ENCODE measurements around the genes PPP1R3G and LY86.

- PRO-cap = bidirectional peak, plus-strand start at chr6:5085083, minus-strand start at chr6:5084851
Measured at GRCh38 chr6:5085016-5085629, at the start of gene PPP1R3G. PPP1R3G (plus strand) TSS chr6:5085341.

- PRO-cap = no peak
Measured at GRCh38 chr6:5645631-5645946, 361.1 kb downstream of the NRN1 start.

GRCh38 chr6:5663253-5663747 is 343.4 kb downstream of the NRN1 start:
- PRO-cap = no peak

- PRO-cap = no peak
Measured at GRCh38 chr6:5831311-5832192, 175.2 kb downstream of the NRN1 start.

DNA sequence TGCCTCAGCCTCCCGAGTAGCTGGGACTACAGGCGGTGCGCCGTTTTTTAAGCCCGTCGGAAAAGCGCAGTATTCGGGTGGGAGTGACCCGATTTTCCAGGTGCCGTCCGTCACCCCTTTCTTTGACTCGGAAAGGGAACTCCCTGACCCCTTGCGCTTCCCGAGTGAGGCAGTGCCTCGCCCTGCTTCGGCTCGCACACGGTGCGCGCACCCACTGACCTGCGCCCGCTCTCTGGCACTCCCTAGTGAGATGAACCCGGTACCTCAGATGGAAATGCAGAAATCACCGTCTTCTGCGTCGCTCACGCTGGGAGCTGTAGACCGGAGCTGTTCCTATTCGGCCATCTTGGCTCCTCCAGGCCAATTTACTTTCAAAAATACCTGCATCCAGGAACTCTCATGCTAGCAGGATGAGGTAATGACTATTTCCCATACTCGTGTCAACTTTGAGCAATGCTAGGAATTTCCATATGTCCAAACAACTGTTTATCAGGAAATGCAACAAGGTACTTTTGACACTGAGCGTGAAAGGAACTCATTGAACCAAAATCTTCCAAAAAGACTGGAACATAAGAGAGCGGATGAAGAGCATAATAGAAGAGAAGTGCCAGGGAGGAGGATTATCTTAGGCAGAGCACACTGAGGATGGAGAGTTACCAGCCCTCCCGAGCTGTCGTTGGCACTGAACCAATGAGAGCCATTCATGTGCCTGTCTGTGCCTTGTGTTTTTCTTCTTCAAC is 114.5 kb downstream of the NRN1 start:
- PRO-cap = unidirectional peak, minus-strand start at position 234 of the sequence

- PRO-cap = no peak
Measured at GRCh38 chr6:5997239-5998325, 9.1 kb downstream of the NRN1 start.

- PRO-cap = no peak
Measured at GRCh38 chr6:6501065-6501397, 87.5 kb upstream of the LY86 start.

DNA sequence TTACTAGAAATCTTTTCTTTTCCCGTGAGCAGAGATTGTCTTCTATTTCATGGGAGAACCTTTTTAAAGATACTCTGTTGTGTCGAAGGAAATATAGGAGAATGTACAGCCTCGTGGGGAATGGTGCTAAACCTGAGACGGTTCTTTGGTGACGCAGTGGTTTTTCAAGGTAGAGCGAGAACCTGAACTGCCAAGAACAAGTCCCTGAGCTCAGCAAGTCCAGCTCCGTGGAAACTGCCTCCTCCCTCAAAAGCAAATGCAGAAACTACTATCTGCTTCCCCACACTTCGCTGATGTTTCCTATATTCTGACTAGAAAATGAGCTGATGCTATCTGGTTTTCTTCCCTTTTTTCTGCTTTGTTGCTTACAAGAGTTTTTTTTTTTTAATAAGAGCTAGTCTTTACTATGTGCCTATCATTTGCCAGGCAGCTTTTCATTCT is 85.4 kb upstream of the LY86 start:
- PRO-cap = no peak

DNA sequence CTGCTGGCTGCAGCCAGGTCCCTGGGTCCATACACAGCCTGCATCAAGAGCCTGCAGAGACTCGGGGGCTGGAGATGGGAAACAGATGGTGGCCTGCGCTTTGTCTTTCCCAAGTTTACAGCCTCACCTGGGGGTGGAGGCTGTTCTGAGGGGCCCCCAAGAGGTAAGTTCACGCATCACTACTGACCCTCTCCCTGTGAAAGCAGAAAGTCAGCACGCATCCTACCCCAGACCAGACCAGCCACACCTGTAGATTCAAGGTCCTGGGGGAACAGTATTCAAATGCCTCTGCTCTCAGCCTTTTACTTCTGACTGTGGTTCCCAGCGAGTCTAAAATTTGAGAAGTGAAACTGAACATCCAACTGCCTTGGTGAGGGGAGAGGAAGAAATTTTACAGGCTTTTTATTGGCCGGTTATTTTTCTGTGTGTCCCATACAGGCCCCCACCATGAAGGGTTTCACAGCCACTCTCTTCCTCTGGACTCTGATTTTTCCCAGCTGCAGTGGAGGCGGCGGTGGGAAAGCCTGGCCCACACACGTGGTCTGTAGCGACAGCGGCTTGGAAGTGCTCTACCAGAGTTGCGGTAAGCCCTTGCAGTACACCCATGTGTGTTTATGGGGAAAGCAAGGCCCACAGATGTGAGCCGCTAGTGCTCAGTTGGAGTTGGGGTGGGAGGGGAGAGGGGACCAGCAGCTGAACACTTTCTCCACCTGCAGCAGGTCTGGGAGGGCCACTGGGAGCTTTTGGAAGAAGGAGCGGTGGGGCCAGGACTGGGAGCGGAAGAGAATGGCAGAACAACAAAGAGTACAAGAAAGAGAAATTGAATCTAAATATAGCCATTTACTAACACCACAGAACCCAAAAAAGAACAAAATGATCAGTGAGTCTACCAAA is at the start of gene LY86:
TSS of gene LY86 (plus strand) at position 433 of the 894 bp plus-strand sequence.
- PRO-cap = unidirectional peak, plus-strand start at position 547 of the sequence

DNA sequence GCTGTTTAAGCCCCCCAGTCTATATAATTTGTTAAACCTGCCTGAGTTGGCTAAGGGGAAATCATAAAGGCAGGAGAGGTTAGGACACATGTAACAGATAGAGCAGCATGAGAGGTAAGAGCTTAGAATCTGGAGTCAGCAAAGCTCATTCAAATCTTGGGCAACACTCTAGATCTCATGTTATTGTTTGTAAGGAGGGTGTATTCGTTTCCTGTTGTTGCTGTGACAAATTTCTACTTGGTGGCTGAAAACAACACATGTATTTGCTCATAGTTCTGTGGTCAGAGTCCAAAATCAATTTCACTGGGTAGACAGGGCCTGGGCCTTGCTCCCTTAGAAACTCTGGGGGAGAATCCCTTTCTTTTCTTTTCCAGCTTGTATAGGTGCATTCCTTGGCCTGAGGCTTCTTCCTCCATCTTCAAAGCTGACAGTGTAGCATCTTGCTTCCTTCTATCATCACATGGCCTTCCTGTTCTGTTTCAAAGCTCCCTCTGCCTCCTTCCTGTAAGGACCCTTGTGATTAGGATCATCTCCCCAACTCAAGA is 4.4 kb downstream of the LY86 start:
- PRO-cap = no peak

DNA sequence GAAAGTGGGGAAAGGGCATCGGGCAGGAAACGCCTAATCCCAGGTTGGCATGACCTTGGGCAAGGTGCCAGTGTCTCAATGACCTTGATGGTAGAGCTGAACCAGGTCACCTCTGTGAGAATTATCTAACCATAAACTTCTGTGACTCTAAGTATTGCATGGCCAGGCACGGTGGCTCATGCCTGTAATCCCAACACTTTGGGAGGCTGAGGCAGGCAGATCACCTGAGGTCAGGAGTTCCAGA is 115.3 kb downstream of the LY86 start:
- PRO-cap = no peak

GRCh38 chr6:6724182-6725175 is 136.0 kb downstream of the LY86 start:
- PRO-cap = bidirectional peak, plus-strand start at chr6:6724428, minus-strand start at chr6:6724071; unidirectional peak, plus-strand start at chr6:6724835

DNA sequence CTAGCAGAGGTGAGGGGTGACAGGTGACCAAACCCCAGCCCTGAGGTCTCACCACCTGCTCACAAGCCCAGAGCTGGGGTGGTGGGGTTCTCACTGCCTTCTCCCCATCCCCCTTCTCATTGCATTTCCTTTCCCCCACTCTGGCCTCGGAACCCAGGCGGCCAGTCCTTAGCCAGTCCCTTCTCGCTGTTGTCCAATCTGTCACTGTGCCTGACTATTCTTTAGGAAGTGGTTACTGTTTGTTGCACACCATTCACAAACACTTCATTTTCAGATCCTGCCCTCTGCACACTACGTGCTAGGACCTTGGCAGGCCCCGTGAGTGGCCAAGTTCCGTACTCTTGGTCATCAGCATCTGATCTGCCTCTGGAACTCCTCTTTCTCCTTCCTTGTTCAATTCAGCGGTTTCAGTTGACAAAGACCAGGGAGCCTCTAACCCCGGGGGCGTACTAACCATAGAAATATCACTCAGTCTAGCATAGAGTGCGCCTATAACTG is 137.2 kb downstream of the LY86 start:
- PRO-cap = no peak

DNA sequence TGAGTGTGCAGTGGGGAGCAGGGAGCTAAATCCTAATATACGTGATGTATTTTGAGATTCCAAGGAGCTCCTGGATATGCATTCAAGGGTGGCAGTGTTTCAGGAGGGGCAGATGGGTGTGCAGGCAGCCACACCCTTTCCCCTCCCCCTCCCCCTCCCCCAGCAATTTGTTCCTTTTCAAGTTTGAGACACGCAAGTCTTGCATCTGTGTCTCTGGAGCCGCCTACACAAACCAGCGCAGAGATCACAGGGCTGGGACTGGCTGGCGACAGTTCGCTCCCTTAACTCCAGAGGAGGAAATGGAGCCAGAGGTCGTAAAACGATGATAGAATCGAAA is 163.0 kb downstream of the LY86 start:
- PRO-cap = bidirectional peak, plus-strand start at position 241 of the sequence, minus-strand start at position 260 of the sequence

GRCh38 chr6:7041358-7041770 is 66.4 kb upstream of the RREB1 start:
- PRO-cap = no peak

DNA sequence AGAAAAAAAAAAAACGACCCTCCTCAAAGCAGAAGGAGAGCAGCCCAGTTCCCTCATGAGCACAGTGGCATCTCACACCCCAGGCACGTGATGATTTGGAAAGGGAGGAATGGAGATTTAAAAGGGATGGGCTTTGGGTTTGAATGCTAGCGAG is 54.7 kb upstream of the RREB1 start:
- PRO-cap = no peak

- PRO-cap = bidirectional peak, plus-strand start at chr6:7109078, minus-strand start at chr6:7108997
Measured at GRCh38 chr6:7108915-7109272, 1.1 kb downstream of the RREB1 start.

GRCh38 chr6:7129790-7130163 is 22.0 kb downstream of the RREB1 start:
- PRO-cap = no peak

DNA sequence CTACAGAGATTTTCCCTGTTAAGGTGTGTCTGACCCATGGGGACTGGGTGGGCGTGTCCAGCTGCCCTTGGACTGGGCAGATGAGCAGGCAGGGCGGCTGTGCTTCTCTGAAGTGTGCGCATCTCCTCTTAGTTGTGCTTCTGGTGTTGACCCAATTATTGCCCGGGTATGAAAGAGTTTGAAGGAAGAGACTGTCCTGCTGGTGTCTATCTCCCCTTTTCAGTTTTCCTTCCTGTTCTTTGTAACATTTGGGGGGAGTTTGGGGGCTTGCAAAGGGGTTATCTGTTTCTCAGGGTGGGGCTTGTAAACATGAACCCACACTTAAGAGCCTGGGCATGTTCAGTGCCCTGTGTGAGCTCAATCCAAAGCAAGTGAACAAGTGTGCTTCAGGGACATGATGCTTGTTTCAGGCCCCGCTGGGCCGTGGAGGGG is 57.9 kb downstream of the RREB1 start:
- PRO-cap = no peak

DNA sequence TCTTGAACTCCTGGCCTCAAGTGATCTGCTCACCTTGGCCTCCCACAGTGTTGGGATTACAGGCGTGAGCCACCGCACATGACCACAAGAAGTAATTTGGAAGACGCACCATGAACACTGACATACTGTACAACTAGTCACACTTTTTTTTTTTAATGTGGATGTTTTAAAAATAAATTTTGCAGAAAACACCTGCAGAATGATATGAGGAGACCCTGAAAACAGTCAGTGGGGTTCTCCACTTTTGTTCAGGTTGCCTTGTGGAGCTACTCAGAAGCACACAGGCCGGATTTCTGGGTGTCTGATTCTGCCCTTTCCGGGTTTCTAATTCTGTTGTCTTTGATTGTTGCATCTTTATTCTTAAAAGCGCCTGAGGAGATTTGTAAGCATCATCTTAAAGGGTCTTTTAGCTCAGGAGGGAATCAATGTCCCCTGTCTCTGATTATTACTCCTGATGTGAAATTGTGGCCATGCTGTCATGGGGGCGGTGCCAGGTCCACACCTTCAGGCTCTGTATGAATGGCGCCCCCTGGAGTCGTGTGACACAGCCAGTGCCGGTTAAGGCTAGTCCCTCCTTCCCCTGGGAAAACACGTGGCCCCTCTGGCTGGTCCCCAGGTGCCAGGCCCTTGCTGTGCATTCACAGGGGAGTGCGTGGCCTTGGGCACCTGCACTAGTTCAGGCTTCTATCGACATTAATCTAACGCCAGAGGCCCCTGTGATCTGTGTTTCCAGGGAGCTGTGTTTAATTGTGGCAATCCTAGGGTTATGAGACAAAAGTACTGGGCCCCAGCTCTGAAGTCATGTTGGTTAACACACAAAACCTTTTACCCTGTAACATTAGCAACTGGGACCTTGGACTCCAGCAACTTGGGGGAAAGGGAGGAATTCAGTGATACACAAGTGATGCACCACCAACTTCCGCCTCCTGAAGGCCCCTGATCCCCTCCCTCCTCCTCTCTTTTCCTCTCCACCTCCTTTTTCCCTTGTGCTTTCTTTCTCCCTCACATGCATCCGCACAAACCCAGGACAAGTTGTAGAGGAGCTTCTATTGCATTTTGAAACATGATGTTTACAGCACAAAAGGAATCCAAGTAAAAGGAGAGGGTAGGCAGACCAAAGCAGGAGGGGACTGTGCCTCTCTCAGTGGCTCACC is 74.2 kb downstream of the SSR1 start:
- PRO-cap = no peak

Measured in ileum (tissue), 1 donor.